Pericardium fibroblast (primary cell): ENCODE results near the gene DDR1.

DNA sequence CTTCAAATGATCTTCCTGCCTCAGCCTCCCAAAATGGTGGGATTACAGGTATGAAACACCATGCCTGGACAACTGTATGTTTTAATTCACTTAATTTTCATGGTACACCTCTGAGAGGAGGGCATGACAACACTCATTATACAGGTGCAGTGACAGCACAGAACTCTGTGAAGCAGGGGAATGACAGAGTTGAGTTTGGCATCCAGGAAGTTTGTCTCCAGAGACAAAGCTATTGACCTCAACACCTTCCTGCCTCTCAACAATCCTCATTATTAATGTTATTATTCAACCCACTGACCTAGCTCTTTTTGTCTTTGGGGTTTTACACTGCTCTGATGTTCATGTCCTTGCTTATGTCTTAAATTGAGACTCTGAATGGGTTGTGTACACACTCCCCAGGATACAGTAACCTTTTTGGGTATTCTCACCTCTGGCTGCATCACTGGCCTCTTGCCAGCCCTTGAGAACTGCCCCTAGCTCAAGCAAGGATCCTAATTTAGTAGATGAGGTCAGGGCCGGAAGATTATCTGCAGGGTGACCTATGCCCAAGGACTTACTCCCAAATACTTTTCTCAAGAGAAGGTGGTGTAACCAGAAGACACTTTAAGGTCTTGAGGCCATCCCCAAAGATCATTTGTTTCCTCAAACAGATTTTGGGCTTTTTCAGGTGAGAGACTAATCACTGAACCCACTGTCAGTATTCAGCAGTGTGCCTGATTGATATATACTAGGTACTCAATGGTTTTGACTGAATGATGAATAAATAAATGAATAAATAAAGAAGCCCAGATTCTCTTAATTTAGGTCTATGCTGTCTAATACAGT lies 13.1 kb upstream of the IER3 start:
- RAMPAGE, long total RNA: no peak

- RAMPAGE, long total RNA: no peak
Observed at GRCh38 chr6:30759047-30759465, 14.7 kb upstream of the IER3 start.

- RAMPAGE, long total RNA: no peak
Observed at GRCh38 chr6:30777807-30778354, 33.5 kb upstream of the IER3 start.

DNA sequence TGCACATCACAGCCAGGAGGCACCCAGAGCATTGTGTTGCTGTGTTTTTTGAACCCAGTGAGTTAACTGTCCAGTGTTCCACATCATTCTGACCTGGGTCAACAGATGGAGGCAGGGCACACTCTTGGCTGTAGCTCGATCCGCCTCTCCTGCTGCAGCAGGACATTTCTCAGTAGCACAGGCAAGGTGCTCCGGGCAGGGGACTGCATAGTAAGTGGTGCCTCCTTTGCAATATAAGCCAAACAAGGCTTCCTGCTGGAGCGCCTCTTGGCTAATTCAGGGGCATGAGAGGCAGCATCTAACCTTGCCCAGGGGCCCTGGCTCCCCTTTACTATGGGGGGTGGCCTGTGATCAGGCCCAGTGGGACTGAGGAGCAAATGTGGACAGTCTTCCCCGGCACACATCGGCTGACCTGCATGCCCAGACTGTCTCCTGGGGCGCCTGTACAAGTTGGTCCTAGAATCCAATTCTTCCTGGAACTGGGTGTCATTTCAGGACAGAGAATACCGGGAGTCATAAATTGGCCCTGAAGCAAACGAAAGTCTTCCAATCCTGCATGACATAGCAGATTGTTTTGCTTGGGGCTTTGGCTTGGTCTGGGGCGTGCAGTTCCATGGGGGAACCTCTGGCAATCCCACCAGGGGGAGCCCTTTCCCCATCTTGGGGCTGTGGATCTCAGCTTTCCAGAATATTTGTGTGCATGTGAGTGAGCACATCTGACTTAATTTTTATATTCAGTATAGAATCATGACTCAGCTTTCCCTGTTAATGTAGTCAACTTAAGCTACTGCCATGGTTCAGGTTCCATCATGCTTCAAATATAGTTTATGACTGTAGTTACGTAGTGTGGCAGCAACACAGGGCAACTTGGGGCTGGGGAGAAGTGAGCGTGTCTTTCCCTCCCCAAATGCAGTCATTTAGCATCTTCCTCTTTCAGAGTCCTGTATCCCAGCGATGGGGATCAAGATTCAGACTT lies 56.0 kb upstream of the DDR1 start:
- RAMPAGE, long total RNA: no peak

- RAMPAGE, long total RNA: no peak
Observed at GRCh38 chr6:30838306-30838866, 45.9 kb upstream of the DDR1 start.

DNA sequence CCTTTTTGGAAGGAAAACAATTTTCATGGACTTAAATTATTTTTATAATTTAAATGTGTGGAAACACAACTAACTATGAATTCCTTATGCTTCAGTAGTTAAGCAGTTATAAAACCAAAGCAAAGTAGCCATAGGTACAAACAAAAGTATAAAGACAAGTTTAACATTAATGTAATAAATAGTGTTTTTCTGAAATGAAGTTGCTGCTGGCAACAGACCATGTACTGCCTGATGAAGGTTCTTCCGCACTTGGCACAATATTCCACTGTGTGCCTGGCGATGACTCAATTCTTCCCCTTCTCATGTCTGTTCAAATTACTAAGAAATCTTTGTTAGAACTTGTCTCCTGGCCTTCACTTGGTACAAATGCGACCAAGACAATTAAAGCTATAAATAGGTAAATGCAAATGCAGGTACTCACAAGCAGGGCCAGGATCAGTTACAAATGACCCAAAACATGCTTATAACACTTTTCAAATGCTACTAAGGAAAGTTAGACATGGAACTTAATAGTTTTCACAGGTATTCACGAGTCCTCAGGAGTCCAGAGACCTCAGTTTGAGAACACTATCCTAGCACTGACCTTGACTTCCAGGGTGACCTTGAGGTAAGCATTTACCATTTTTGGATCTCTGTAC lies 8.2 kb upstream of the DDR1 start:
- RAMPAGE, long total RNA: no peak

- RAMPAGE, long total RNA: no peak
Observed at GRCh38 chr6:30883655-30884743, at the start of gene DDR1. Gene DDR1, plus strand, starts transcription at chr6:30884519.

DNA sequence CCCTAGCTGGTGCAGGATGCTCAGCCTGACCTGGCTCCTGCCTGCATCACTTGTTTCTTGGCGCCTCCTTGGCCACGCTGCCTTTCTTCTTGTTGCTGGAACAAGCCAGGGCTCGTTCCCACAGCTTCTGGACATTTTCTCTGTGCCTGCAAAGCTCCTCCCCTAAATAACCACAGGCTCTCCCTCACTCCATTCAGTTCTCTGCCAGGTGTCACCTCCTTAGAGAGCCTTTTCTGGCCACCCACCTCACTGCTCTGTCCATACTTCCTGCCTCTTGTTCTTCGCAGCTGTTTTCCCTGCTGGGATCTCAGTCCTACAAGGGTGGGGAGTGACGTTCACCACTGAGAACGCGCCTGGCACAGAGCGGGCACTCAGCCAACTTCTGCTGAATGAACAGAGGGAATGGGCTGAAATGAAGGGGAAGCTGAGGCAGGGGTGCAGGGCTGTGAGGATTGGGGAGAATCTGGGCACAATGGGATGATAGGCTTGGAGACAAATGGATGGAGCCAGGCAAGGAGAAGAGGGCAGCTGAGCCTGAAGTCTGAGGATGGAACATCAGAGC lies 6.0 kb downstream of the DDR1 start:
- RAMPAGE, long total RNA: no peak

DNA sequence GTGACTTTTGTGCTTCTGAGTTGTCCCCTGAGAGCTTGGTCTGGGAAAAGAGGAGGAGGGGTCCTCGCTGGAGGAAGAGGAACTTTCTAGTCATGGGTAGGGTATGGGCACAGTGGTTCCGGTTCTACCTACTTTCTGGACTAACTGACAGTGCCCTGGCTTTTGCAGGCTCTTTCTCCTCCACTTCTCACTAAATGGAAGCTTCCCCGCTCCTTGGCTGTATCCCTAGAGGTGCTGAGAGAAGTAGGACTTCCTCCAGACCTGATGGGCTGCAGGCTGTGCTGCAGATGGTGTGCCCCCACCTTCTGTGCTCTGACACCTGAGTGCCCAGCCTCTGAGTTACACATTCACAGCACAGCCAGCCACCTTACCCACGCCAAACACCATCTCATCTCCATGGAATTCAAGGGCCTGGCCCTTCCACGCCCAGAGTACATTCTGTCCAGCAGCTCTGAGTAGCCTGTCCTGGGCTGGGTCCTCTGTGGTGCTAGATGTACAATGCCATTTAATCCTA lies 5.4 kb downstream of the SFTA2 start:
- RAMPAGE, long total RNA: no peak

- RAMPAGE, long total RNA: no peak
Observed at GRCh38 chr6:30934892-30935538, 3.0 kb upstream of the SFTA2 start.

- RAMPAGE, long total RNA: no peak
Observed at GRCh38 chr6:31083583-31083855, 28.9 kb downstream of the C6orf15 start.

DNA sequence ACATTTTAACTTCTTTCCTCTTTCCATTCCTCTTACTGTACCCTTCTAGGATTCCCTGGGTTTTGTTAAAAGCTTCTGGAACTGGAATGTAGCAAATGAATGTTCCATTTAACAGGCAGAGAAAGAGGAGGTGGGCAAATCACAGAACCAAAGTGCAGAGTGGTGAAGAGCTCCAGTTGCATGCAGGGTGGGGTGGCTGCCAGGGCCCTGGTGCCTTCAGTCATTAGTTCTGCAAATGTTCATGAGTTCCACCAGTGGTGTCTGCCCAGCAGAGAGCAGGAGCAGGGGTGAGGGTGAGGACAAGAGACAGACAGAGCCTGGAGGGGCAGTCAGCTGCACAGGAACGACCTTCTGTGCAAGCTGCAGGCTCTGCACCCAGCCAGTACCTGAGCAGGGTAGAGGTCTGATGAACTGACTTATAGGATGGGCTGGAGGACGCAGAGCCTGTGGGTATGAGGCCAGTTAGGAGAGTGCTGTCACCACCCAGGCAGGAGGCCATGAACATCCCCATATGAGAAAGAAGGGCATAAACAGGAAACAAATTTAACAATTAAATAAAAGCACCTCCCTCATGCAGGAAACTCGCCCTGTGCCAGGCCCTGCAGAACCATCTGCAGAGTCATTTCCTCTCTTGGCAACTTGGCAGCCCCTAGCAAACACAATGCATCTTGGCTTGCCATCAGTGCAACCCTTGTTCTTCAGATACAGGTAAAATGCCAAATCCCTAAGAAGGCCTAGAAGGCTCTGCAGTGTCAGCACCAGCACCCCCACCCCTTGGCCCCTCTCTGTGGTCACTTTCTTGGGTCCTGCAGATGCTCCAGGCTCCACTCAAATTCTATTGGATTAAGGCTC lies 18.0 kb downstream of the C6orf15 start:
- RAMPAGE, long total RNA: no peak

DNA sequence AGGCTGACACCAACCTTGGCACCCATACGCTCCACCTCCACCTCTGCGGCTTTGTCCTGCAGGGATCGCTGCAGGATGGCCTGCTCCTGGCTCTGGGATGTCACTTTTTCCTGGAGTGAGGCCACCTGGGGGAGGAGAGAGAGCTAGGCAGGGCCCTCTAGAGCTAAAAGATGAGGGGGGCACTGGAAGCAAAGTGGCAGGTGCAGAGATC lies 9.1 kb downstream of the CCHCR1 start:
- RAMPAGE, long total RNA: no peak

- RAMPAGE, long total RNA: no peak
Observed at GRCh38 chr6:31172048-31173065, 1.9 kb upstream of the POU5F1 start.

DNA sequence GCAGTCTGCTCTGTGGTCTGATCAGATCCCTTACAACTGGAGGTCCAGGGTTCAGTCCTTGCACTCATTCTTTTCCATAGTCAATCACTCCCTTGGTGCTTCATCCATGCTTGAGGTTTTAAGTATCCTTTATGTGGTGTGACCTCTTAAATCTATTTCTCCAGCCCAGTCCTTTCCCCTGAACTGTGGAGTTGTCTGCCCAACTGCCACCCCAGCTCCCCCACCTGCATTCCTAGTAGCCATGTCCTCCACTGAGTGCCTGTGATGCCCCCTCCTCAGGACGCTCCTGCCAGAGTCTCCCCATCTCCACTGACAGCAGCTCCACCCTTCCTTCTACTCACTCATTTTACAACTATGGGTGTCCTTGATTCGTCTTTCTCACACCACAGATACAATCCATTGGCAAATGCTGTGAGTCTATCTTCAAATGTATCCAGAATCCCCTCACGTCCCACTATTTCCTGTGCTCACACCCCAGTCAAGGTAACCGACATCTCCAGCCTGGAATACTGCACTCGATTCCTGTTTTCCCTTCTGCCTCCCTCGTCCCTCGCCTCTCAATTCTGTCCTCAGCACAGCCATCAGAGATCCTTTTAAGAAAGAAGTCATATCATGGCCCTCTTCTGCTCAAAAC lies 4.8 kb downstream of the HLA-C start:
- RAMPAGE, long total RNA: no peak

DNA sequence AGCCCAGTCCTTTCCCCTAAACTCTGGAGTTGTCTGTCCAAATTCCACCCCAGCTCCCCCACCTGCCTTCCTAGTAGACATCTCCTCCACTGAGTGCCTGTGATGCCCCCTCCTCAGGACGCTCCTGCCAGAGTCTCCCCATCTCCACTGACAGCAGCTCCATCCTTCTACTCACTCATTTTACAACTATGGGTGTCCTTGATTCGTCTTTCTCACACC lies 4.9 kb downstream of the HLA-B start:
- RAMPAGE, long total RNA: no peak

GRCh38 chr6:31357250-31357716 lies 304 bp upstream of the HLA-B start:
- RAMPAGE, long total RNA: no peak

DNA sequence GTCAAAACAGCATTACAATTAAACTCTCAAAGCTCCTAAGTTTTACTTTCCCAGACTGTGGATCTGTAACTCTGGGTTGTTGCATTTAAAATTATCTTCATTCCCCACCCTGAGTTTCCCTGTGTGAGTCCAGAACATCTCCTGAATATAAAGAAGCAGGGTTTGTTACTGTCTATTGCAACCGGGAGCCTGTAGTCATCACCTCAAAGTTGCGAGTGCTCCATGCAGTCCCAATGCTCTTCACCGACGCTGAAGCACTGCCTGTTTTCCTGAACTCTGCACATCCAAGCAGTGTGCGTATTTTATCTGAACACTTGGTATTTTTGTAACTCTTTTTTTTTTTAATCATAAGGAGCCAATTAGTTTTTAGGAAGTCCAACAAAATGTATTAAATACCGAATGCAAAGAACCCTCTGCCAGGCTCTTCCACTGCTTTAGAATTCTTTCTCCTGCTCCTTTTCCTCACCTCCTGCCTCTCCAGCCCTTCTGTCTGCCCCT lies 928 bp upstream of the HLA-B start:
- RAMPAGE, long total RNA: no peak

DNA sequence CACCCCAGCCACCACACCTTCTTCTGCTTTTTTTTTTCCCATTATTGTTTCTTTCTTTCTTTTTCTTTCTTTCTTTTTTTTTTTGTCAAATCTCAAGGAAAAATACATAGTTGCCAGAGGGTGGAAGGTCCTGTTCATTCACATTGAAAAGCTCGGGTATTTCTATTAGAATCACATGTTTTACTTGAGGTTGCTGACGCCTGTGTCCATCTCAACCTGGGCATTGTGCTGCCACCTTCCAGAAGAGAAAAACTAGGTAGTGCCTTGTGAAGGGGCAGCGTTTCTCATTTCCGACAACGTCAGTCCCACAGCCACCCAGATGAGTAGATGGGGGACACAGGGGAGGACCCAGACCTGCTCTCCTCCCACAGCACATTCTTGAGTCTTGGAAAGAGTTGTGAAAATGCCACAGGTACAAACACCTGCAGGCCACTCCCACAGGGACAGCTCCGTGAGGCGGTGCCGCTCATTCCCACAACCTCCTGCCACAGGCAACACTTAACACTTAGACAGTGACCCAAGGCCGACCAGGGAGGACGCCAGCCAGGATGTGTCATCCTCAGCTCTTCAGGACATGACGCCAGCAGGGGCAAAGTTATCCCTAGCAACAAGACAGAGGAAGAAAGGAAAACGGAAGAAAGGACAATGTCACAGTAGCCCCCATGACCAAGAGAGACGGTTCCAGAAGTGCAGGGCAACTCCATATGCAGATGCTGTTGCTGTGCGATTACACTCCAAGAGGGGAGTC lies 22.8 kb upstream of the HLA-B start:
- RAMPAGE, long total RNA: no peak

- RAMPAGE, long total RNA: no peak
Observed at GRCh38 chr6:31559631-31560297, 12.3 kb upstream of the LTA start.